SK-N-DZ (cell line): ENCODE measurements around the genes ANAPC16 and DNAJB12.

DNA sequence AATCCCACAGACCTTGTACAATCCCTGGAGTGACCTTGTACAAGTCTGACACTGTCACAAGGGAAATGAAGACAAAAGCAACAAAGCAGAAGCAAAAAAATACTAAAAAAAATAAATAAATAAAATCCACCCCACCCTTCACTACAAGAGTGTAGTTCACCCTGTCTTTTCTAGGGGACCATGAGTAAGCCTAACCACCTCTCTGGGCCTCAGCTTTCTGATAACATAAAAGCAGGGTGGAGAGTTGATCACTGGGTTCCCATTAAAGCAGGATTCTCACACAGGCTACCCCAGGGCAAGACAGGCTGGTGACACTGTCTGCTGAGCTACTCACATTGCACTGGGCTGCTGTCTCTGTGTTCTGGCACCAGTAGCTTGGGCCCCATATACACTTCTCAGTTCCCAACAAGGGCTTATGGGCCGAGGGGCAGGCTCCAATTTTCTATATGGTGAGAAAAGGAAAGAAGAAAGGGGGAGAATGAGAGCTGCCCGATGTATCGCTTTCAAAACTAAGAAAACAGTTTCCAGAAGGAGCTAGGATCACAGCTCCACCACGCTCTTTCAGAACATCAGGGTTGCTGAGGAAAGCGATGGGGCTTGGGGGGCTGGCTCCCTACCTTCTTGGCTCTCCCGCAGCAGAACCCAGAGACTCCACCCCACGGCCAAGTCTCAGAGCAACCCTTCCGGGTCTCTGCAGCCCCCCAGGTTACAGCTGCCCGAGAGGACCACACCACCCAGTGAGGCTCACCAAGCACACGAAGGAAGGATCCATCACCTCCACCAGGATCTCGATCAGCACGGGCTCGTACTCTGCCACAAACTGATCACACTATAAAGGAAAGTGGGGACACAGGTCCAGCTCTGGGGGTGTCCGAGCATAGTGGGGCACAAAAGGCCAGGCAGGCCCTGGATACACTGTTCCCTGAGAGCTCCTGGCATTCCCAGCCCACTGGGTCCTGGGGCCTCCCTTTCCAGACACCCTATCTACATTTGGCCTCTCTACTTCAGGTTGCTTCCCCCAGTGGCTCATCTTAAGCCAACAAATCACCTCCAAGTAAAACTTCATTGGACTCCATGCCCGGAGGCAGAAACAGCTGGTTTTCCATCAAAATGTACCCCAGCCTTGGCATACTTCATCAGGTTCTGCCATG lies 32.4 kb downstream of the PSAP start:
RAMPAGE:
- cytosol, long total RNA = no peak
- nucleus, long total RNA = no peak

DNA sequence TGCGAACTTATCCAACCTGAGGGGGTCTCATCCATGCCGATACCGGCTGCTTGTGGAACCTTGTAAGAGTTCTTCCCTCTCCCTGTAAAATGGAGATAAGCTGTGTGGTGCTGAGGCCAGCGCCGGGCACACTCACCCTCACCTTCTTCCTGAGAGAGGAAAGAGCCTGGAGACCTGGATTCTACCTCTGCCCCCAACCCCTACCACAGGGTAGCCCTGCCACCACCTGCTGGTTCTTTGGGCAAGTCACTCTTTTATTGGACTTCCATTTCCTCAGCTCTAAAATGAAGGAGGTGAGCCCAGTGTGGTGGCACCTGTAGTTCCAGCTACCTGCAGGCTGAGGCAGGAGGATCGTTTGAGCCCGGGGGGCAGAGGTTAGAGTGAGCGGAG lies 38.4 kb upstream of the PSAP start:
RAMPAGE:
- cytosol, long total RNA = no peak
- nucleus, long total RNA = no peak

DNA sequence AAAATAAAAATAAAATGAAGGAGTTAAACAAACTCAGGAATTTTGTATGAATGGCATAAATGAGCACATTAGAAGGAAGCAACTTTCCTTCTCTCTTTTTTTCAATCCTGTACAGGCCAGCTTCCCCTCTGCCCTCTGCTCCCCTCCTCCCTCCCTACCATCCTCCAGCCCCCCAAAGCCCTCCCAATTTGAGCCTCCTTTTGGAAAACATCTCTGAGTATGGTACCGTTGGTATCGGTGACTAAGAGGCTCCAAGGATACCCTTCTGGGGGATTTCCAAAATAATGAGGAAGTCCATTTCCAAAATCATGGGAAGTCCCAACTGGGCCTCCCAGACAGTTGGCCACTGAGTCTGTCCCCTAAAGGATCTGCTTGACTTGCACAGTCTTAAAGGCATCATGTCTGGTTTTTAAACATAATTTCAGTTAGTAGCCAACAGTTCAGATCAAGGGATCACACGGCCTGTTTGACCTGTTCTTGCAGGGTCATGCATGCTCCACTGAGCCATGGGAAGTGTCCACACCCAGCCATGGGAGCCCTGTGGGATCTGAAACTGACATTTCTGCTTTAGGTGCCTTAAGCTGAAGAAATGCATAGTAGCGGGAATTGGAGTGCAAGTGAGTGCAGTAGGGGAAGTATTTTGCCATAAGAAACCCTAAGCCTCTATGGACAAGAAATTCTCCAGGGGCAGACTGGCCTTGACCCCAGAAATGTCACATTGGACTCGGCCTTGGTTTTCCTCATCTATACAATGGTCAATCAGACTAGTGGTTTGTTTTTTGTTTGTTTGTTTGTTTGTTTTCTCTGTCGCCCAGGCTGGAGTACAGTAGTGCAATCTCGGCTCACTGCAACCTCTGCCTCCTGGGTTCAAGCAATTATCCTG lies 39.1 kb upstream of the PSAP start:
RAMPAGE:
- cytosol, long total RNA = no peak
- nucleus, long total RNA = no peak

DNA sequence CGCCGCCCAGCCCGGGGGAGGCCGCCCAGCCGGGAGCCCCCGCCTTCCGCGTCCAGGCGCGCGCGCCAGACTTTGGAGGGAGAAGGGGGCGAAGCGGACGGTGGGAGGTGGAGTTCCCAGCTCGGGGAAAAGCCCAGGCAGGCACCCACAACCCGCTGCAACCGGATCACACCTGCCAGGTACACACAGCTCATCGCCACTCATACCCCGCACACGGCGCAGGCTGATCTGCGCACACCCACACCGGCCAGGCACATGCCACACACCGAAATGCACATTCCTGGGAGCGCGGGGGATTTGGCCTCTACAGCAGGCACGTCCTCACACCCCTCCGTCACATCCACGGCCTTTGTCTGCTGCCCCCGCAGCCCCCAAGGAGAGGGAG lies 519 bp downstream of the CHST3 start:
RAMPAGE:
- cytosol, long total RNA = no peak
- nucleus, long total RNA = no peak

GRCh38 chr10:72009135-72010123 lies 45.2 kb downstream of the CHST3 start:
RAMPAGE:
- cytosol, long total RNA = no peak
- nucleus, long total RNA = no peak

RAMPAGE:
- cytosol, long total RNA = no peak
- nucleus, long total RNA = no peak
Measured at GRCh38 chr10:72027503-72028026, 60.8 kb downstream of the SPOCK2 start.

GRCh38 chr10:72061125-72061586 lies 27.2 kb downstream of the SPOCK2 start:
RAMPAGE:
- cytosol, long total RNA = no peak
- nucleus, long total RNA = no peak

DNA sequence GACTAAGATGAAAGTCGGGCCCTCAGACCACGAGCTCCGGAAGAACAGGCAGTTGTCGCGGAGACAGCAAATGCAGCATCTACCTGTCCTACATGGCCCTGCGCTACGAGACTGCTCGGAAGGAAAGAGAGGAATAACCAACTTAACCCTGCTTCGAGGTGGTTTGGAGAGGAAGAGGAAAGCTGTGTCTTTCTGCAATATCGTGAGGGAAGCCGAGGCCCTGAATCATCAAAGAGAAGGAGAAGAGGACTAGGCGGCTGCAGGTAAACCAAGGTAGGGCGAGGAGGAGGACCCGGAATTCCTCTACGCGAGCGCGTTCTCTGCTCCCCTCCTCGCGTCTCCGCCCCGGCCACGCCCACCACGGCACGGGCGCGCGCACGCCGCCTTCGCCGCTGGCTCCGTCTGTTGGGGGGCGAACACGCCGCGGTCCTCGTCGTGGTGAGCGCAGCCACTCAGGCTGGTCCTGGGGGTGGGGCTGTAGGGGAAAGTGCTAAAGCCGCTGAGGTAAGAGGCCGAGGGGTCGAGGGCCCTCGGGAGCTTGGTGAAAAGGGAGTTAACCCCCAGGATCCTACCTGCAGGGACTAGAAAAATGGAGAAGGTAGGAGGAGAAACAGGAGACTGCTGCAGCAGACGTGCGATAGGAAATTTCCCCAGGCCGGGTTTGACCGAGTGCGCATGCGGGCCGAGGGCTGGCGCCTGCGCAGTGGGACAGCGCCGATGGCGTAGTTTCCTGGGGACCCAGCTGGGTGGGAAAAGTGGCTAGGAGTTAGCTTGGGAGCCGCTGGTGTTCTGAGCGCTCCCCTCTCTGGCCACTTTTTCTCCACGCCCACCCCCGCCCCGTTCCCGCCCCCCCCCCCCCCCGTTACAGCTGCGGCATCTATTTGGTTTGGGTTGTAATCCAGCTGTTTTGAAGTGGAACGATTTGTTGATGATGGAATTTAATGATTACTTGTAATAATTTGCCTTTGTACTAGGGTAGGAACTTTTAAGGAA lies at the start of gene ANAPC16:
Gene ANAPC16 (plus strand): TSS at position 378 of the 993 bp plus-strand sequence.
RAMPAGE:
- cytosol, long total RNA = start-site peak on the plus strand centred at position 406 of the sequence, 56 bp wide, 1,830 and 1,628 reads in 2 replicates
- nucleus, long total RNA = start-site peak on the plus strand centred at position 406 of the sequence, 56 bp wide, 253 and 114 reads in 2 replicates; start-site peak on the minus strand centred at position 654 of the sequence, 62 bp wide, 102 and 30 reads in 2 replicates

DNA sequence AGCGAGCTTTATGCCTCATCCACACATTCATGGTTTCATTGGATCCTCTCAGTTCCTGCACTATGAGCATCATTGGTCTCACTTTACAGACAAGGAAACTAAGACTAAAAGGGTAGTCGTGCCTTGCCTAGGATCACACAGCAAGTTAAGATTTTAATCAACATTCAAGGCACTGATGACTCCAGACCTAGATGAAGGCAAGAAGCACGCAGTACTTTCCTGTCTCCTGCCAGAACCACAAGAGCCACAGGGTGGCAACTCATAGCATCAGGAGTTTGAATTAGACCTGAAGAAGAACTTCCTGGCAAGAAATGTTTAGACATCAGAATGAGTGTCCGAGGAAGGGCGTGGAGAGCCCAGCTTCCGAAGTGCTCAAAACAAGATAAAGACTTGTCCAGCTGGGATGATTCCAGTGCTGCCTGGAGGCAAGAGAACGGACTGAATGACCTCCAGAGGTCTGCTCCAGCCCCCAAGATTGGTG lies 31.8 kb downstream of the DDIT4 start:
RAMPAGE:
- cytosol, long total RNA = no peak
- nucleus, long total RNA = no peak

RAMPAGE:
- cytosol, long total RNA = no peak
- nucleus, long total RNA = no peak
Measured at GRCh38 chr10:72319241-72319817, 35.4 kb downstream of the DNAJB12 start.

GRCh38 chr10:72326189-72326503 lies 28.6 kb downstream of the DNAJB12 start:
RAMPAGE:
- cytosol, long total RNA = no peak
- nucleus, long total RNA = no peak

DNA sequence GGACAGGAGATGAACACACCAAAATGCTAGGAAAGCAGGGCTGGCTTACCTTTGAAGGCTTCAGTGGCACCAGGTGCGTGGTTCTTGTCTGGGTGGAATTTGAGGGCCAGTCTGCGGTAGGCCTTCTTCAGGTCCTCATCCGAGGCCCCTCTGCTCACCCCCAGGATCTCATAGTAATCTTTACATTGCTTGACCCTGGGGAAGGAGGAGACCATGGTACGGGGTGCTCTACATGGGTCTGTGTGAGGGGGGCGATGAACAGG lies 11.5 kb downstream of the DNAJB12 start:
RAMPAGE:
- cytosol, long total RNA = no peak
- nucleus, long total RNA = no peak

DNA sequence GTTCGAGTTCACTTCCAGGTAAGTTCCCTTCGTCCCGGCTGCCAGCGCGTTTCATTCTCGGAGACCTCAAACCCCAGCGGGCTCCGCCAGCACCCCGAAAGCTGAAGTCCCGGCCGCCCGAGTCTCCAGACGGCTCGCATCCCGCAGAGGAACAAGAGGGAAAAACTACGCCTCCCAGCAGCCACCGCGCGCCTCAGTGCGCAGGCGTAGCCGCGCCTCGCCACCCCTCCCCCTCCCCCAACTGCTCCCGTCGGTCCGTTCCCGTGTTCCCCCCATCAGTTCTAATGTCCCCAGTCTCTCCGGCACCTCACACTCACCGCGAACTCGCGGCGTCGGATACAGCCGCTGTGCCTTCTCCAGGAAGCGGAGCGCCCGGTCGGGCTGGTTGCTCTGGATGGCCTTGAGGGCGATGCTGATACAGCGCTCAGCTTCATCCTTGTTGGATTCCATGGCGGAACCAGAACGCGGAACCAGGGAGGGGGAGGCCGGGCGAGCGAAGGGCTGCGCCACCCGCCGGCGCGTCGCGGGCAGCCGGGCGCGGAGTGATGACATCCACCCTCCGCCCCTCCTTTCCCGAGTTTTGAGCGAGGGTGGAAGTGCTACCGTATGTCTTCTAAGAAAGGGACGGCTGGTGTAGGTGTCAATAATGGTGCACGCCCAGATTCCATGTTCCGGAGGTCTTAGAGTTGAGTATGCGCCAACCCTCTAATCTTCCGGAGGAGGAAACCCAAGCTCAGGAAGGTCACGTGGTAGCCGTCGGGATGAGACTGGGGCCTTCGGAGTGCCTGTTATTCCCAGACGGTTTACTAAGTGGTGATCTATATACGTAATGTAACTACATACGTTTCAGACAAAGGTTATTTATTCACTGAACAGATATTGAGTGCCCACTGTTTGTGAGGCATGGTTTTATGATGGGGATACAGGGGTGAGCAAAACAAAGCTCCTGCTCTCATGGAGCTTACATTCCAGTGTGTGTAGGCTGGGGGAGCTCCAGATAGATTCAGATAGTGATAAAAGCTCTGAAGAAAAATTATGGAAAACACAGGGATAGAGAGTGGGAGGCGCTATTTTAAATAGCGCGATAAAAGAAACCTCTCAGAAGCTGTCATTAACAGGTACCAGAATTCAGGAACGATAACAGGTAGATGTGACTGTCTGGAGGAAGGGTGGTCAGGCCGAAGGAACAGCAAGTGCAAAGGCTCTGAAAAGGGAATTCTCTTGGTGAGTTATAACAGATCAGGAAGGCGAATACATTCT lies at the start of gene DNAJB12:
Gene DNAJB12 (minus strand): TSS at position 472 of the 1,260 bp plus-strand sequence.
RAMPAGE:
- cytosol, long total RNA = start-site peak on the minus strand centred at position 496 of the sequence, 87 bp wide, 589 and 76 reads in 2 replicates; start-site peak on the plus strand centred at position 734 of the sequence, 52 bp wide, 20 and 20 reads in 2 replicates
- nucleus, long total RNA = start-site peak on the minus strand centred at position 495 of the sequence, 69 bp wide, 212 and 151 reads in 2 replicates; start-site peak on the plus strand centred at position 756 of the sequence, 30 bp wide, 41 and 37 reads in 2 replicates

RAMPAGE:
- cytosol, long total RNA = no peak
- nucleus, long total RNA = no peak
Measured at GRCh38 chr10:72636674-72637127, 10.8 kb upstream of the MICU1 start.

DNA sequence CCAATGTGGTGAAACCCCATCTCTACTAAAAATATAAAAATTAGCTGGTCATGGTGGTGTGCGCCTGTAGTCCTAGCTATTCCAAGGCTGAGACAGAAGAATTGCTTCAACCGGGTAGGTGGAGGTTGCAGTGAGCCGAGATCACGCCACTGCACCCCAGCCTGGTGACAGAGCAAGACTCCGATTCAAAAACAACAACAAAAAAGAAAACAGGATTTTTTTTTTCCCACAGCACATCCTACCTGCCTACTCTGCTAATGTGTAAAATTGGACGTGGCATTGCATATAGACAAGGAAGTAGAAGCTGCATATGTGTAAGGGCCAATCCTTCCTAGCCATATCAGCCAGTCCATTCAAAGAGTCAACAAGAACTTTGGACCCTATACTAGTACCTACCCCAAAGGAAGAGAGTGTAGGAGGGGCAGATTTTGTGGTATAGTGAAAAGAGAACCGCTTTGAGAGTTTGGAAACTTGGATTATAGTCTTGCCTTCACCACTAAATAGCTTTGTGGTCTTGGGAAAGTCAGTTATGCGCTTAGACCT lies 12.2 kb upstream of the MCU start:
RAMPAGE:
- cytosol, long total RNA = no peak
- nucleus, long total RNA = no peak

RAMPAGE:
- cytosol, long total RNA = no peak
- nucleus, long total RNA = no peak
Measured at GRCh38 chr10:72693200-72693838, 1.4 kb downstream of the MCU start.

GRCh38 chr10:72735937-72736819 lies 44.2 kb downstream of the MCU start:
RAMPAGE:
- cytosol, long total RNA = no peak
- nucleus, long total RNA = no peak

DNA sequence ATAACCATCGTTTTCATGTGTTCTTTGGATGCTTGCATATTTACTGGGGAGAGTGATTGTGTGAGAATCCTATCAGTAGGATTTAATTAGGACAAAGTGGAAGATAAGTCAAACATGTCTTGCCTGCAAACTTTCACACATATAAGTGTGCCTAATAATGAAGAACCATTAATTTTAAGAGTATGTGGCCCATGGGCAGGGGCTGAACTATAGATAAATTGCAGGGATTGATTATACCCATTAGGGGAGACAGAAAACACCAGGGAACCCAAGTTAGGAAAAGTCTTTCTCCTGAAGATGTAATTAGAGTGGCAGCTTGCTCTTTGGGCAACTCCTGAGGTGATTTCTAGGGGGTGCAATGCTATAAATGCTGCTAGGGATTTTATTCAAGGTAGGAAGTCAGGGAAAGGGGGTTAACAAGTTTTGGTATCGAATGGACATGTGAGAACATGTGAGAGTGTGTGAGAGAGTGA lies 50.6 kb downstream of the MCU start:
RAMPAGE:
- cytosol, long total RNA = no peak
- nucleus, long total RNA = no peak

DNA sequence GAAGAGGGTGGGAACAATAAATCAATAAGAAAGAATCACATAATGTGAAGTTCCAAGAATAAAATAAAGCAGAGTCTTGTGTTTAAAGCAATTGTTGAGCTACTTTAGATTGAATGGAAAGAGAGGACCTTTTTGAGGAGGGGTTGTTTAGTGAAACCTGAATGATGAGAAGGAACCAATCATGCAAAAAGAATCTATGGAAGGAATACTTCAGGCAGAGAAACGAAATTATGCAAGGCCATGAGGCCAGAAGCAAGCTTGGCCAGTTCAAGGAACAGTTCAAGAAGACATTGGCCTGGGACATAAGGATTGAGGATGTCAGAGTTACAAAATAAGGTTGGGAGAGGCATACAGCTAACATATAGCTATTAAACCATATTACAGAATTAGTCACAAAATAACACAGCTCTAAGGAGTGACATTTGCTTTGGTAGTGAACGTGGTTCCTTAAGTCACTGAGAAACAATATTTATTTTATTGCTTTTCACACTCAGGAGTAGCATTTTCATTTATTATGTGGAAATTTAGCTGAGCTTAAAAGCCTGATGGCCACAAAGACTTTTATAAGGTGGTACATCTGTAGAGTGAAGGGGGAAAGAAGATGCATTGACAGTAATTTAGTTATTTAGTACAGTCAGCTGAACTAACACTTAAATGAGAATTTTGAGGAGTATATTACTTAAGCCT lies 86.8 kb upstream of the OIT3 start:
RAMPAGE:
- cytosol, long total RNA = no peak
- nucleus, long total RNA = no peak

GRCh38 chr10:73157280-73157479 lies 10.6 kb downstream of the ECD start:
RAMPAGE:
- cytosol, long total RNA = no peak
- nucleus, long total RNA = no peak